SJCRH30 (cell line): ENCODE results near the gene CRIP3.

GRCh38 chr6:42744364-42744864 lies 1.5 kb downstream of the TBCC start:
- RAMPAGE, long total RNA, result no peak

DNA sequence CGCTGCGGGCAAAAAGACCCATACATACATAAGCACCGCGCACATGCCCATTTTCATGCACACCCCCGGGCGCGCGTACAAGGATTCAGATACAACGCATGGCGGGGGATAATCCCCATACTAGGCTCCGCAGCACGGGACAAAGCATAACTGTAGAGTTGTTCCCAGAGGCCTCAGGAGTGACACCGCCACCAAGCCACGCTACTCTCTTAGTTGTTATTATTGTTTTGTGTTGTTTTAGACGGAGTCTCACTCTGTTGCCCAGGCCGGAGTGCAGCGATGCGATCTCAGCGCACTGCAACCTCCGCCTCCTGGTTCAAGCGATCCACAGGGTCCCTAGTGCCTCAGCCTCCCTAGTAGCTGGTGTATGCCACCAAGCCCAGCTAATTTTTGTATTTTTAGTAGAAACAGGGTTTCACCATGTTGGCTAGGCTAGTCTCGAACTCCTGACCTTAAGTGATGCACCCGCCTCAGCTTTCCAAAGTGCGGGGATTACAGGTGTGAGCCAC lies 519 bp upstream of the C6orf226 start:
- RAMPAGE, long total RNA, result no peak

DNA sequence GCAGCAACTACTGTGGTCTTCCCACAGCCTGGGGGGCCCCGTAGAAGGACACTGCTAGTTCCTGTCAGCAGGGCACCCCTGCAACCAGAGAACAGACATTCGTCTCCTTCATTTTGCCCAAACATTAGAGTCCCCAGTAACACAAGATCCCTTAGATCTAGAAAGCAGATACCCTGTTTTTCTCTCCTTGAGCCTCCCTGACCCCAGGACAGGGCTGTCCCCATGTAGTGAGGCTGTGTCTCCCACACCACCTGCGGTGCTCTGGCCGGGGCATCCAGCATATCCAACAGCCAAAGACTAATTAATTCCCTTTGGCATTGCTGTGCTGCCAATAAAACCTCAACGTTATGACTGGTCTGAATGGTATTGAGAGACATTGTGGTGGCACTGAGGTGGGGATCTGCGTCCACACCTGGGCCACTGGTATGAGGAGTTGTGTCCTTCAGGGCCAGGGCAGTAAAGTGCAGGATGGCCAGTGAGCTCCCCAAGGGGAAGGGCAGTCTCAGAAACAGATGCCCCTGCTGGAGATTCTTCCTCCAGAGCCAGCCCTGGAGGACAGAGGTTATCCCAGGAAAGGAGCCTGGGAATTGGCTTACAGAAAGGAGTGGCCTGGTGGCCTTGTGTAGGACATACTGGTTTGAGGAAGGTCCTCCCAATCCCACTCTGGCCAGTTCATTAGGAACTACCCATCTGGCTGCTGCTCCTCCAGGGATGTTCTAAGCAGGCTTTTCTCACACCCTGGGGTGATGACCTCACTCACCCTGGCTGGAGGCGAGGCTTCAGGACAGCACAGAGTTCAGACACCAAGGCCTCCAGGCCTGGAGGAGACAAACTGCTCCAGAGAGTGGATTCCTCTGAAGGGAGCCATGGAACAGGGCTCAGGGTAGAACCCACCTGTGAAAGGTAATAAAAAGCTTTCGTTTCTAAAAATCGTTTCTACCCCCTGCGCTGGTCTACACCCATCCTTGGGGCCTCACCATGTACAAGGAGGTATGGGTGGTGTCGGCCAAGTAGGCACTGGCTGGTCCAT lies 8.7 kb downstream of the GNMT start:
- RAMPAGE, long total RNA, result no peak

DNA sequence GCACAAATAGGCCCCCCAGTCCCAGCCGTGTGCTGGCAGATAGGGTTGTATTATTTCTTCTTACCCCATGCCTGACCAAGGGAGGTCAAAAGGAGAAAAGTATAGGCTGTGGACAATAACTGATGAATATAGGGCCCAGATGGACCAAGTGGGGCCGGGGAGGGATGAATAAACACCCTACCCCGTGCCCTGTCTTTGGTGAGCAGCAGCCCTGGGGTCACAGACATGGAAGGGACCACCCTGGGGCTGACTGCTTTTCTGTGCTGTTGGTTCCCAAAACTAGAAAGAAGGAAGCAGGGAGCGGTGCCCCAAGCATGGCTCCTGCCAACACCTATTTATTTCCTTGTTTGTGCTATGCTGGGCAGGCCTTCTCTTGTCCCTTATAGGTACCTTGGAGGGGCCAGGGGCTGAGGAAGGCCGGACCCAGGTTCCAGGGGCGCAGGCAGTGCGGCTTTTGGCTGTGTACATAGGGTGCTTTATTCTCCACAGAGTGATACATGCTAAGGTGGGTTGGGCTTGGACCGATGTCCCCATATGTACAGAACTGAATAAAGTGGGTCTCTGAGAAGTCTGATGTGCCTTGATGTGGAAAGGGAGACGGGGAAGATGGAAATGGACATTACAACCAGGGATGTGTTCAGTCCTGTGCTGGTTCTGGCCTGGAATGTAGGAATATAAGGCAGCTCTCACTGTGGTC lies 1.8 kb downstream of the MEA1 start:
- RAMPAGE, long total RNA, result no peak

DNA sequence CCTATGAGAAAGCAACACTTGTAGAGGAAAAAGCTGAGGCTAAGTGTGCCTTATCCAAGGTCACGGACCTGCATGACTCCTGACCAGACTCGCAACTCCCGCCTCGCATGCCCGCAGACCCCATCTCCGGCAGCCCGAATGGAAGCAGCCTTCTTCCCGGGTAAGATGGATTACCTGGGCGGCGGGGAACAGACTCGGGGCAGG lies 220 bp downstream of the MRPL2 start:
- RAMPAGE, long total RNA, result no peak

DNA sequence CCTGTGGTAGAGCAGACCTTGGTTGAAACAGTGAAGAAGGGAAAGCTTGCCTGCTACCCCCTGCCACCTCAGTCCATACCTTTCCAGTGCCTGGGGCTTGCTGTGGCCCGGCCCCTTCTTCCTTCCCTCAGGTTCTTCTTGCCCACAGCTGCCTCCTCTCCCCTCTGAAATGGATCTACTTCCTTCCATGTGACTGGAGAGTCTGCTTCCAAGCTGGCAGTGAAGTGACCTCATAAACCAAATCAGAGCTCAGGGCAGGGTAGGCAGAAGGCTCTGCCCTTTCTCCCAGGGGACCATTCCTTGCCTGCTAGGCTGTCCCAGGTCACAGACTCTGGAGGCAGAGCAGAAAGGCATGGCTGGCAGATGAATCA lies 23.8 kb upstream of the SRF start:
- RAMPAGE, long total RNA, result no peak

GRCh38 chr6:43150301-43150849 lies 20.7 kb upstream of the SRF start:
- RAMPAGE, long total RNA, result no peak

DNA sequence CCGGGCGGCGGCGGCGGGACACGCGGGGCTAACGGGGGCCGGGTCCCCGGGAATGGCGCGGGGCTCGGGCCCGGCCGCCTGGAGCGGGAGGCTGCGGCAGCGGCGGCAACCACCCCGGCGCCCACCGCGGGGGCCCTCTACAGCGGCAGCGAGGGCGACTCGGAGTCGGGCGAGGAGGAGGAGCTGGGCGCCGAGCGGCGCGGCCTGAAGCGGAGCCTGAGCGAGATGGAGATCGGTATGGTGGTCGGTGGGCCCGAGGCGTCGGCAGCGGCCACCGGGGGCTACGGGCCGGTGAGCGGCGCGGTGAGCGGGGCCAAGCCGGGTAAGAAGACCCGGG lies 643 bp downstream of the SRF start:
- RAMPAGE, long total RNA, result no peak

DNA sequence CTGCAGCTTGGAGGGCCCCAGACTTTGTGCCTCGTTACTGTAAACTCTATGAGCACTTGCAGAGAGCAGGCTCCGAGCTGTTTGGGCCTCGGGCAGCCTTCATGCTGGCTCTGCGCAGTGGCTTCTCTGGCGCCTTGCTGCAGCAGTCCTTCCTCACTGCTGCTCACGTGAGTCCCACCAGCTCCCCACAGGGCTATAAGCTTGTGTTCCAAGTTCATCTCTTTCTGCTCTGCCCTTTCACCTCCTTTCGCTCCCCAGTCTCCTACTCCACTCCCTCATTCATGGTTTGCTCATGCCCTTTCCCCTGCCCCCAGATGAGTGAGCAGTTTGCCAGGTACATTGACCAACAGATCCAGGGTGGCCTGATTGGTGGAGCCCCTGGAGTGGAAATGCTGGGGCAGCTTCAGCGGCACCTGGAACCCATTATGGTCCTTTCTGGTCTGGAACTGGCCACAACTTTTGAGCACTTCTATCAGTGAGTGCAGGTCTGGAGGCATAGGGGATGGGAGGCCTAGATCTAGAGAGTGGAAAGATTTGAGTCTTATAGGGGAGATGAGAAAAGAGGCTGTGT lies 23.0 kb downstream of the CUL9 start:
- RAMPAGE, long total RNA, result no peak

DNA sequence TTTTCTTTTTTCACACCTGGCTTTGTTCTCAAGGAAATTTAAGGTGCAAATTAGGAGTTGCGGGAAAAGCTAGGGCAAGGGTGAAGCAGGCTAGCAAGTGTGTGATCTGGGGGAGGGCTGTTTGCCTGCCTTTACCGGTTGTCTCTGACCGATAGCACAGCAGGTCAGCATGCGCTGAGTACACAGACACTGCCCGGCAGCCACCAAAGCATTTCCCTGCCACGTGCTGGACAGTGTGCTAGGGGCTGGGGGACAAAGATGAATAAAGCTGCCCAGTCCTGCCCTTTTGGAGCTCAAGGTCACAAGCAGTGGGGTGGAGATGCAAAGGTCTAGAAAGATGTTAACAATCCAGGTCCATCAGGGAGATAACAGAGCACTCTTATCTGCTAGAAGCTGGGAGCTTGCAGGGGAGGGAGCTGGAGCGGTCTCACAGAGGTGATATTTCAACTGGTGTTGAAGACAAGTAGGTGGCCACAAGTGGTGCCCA lies 24.4 kb downstream of the TTBK1 start:
- RAMPAGE, long total RNA, result no peak

GRCh38 chr6:43308257-43309193 lies at the start of gene CRIP3:
TSS of gene CRIP3 (minus strand) at chr6:43308826.
- RAMPAGE, long total RNA, result no peak

DNA sequence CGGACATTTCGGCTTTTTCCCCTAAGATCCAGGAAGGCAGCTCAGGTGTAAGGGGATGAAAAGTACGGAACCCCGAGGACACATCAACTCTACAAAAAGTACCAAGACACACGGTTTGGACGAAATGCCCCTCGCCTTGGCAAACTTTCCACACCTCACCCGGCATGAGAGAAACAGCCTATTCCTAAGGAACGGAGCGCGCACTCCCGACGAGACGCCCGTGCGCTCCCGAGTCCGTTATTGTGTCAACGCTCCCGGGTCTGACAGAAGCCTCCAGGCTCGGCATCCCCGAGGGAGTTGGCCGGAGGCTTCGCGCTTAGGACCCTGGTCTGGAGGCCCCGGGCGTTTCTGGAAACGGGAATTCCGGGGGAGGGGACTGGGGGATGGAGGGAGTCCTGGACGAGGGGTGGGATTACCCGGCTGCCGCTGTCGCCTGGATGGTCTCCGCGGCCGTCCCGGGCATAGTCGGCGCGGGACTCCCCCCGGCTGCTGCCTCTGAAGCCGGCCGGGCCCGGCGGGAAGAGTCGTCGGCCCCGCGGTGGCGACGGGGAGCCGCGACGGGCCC lies 814 bp downstream of the ZNF318 start:
- RAMPAGE, long total RNA, result no peak

DNA sequence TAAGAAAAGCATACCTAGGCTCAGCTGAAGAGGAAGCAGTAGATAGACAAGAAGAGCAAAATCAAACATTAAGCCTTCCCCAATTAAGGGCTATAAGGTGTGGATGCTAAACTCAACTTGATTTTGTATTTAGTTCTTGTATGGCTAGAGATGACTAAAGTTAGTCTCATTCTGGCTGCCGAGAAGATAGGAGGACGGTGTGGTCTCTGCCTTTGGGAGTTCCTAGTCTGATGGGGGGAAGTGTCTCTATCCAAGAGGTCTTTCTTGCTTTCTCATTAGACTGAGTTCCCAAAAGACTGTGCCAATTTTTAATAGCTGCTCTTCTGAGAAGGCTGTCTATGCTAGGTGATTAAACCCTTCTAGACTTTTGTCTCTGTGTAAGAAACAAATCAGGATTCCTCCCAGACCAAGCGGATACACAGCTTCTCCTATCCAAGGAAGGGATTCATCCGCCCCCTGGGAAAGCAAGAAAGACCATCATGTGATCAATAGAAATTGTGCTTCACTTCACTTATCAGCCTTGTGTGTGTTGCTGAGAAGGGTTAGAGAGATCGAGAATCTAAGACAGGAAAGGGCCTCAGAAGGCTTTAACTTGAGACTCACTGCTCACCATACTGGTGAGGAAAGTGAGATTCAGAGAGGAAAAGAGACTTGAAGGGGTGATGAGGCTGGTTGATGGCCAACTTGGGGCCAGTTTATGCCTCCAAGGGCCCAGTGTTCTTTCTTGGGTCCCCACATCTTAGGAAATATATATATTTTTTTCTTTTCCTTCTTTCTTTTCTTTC lies 1.4 kb downstream of the ABCC10 start:
- RAMPAGE, long total RNA, result no peak

DNA sequence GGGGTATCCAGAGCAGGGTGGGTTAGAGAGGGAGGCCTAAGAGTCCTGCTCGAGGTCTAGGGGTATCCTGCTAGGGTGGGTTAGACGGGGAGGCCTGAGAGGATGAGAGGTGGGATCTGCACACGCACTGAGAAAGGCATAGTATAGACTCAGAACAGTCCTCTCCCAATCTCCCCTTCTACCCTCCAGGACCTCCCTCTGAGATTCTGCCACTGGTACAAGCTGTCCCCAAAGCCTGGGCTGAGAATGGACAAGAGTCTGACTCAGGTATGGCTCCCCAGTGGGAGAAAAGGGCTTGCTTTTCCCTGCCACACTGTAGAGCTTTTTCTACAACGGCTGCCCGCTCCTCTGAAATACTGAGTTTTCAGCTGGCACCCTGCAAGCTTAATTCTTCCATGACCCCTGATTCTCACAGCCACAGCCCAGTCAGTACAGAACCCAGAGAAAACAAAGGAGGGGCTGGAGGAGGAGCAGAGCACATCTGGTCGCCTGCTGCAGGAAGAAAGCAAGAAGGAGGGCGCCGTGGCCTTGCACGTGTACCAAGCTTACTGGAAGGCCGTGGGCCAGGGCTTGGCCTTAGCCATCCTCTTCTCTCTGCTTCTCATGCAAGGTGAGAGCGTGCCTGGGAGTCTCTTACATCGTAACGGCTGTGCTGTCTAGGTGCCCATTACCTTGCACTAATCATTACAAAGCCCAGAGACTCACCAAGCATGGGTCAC lies 11.4 kb downstream of the DLK2 start:
- RAMPAGE, long total RNA, result no peak

DNA sequence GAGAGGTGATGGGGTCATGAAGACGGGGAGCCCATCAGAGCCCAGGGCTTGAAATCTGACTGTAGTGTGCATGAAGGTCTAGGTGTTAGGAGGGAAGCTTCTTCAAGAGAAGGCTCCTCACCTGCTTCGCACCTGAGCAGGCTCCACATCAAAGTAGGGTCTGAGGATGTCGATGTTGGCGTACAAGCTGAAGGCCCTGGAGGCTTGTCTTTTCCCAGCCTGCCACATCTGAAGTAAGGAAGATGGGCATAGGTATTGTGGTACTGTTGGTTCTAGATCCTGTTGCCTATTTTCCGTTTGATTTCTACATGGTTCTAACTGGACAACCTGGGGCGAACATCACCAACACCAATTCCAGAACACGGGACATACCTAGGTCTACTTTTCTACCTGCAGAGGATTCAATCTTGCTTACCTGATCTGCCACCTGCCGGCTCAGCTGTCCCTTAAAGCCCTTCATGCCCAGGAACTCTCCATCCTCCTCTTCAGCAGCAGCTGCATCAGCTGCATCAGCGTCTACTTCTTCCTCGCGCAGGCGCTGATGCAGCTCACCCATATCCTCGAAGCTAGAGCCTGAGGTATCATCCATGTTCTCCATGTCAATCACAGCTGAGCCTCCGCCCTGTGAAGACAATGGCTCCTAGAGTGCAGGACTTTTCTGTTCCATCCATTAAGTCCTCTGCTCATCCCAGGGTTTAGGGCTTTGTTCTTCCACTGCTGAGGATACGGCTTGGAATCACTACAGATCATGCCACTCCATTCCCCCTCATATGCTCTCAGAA lies 1.1 kb downstream of the YIPF3 start:
- RAMPAGE, long total RNA, result no peak

- RAMPAGE, long total RNA, result no peak
Measured at GRCh38 chr6:43613273-43614269, 15.5 kb downstream of the GTPBP2 start.

GRCh38 chr6:43624336-43625360 lies 4.4 kb downstream of the GTPBP2 start:
- RAMPAGE, long total RNA, result no peak

GRCh38 chr6:43667083-43668032 lies 20.2 kb downstream of the MRPS18A start:
- RAMPAGE, long total RNA, result no peak

DNA sequence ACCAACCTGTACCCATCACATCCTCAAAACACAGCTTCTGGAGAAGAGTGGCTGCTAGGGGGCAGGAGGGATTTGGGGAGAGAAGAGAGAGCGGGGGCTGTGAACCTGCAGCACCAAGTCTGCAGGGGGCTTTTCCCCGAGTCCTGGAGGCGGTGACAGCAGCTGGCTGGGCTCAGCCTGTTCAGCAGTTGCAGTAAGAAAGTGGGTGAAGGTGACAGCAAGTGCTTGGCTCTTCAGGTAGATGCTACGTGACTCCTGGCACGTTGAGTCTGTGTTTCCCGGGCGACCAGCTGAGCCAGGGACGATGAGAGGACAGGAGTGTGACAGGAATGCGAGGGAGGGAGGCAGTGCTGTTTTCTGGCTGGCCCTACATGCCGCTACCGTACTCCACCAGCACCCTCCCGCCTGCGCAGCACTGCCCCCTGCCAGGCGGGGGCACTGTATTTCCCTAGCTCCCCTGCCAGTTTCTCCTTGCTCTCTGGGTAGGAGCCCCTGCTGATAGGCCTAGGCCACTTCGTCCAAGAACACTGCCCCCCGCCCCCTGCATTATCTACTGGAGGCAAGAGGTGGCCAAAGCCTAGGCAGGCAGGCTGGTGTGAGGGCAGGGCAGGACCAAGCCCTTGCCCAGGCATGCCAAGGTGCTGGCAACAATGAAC lies 19.4 kb downstream of the MRPS18A start:
- RAMPAGE, long total RNA, result no peak

DNA sequence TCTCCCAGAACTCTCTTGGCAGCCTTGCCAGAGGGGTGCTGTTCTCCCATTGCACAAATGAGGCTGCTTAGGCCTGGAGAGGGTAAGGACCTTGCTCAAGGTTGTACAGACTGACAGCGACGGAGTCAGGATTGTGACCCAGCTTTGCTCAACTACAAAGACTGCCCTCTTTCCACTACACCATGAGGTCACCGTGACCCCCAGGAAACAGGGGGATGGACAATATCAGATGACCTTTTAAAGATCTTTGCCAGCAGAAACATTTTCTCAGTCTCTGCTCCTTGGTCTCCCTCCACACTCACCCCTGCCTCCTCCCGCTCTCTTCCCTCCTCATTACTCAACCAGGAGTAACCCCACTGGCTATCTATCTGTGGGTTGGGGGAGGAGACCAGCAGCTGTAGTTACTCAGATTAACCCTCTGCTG lies 26.7 kb upstream of the MRPS18A start:
- RAMPAGE, long total RNA, result no peak